Measurements from ENCODE around the gene CHRM4.

DNA sequence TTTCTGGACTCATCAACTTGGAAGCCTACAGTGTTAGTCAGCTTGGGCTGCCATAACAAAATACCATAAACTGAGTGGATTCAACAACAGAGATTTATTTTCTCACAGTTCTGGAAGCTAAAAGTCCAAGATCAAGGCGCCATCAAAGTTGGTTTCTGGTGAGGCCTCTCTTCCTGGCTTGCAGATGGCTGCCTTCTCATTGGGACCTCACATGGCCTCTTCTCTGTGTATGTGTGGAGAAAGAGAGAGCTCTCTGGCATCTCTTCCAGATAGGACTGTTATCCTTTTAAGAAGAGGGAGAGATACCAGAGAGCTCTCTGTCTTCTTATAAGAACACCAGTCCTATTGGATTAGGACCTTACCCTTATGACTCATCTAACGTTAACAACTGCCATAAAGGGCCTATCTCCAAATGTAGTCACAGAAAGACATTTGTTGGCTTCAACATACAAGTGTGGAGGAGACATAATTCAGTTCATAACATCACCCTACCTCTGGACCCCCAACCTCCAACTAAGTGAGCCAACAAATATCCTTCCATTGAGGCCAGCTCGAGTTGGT lies 27.1 kb upstream of the CREB3L1 start:
- PRO-cap, 2 experiments, result no peak in any of the 2 experiments
- RAMPAGE, long total RNA, 4 experiments, result no peak in any of the 4 experiments

GRCh38 chr11:46361256-46362044 lies 14.2 kb downstream of the DGKZ start:
- PRO-cap, 2 experiments, result peak in 2 of 2 experiments; most common plus-strand start chr11:46361564 (in 1); most common minus-strand start chr11:46361459 (in 1)
- RAMPAGE, long total RNA, 4 experiments, result no peak in any of the 4 experiments

- PRO-cap, 2 experiments, result no peak in any of the 2 experiments
- RAMPAGE, long total RNA, 4 experiments, result no peak in any of the 4 experiments
Observed at GRCh38 chr11:46391453-46392263, at the start of gene CHRM4. TSS of gene CHRM4 (minus strand) at chr11:46391776.

- PRO-cap, 2 experiments, result no peak in any of the 2 experiments
- RAMPAGE, long total RNA, 4 experiments, result no peak in any of the 4 experiments
Observed at GRCh38 chr11:46392323-46393422, 1.1 kb upstream of the CHRM4 start.

DNA sequence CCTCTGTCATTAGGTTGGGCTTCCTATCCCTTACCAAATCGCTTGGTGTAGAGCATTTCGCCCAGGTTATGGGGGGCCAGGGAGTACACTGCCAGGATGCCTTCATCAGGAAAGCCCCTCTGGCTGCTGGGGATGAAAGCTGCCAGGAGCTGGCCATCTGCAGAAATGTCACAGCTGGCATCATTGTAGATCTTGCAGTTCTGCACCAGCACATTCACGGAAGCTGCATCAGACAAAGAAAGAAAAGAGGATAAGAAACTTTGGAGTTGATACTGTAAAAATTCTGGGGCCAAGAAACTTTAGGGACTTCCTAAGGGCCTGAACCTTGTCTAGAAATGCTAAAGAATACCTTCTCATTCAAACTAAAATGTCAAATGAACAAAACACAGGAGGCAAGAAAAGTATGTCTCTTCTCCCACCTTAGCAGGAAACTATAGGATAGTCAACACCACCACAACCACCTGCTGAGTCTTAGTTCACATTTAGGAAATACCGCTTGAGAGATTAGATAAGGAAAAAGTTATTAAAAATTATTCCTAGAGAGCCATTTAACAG lies 43.3 kb upstream of the CHRM4 start:
- PRO-cap, 2 experiments, result no peak in any of the 2 experiments
- RAMPAGE, long total RNA, 4 experiments, result start-site peak on the minus strand in 1 of 4 experiments, centred at position 131 of the sequence, 18 reads per replicate

DNA sequence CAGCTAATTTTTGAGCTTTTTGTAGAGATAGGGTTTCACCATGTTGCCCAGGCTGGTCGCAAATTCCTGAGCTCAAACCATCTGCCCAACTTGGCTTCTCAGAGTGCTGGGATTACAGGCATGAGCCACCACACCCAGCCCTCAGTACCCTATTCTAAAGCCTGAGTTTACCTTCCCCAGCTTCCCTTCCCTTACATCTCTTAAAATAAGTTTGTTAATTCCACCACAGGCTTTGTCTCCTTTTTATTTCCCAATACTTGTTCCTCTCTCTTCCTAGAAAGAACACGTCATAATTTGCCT lies 59.0 kb downstream of the AMBRA1 start:
- PRO-cap, 2 experiments, result no peak in any of the 2 experiments
- RAMPAGE, long total RNA, 4 experiments, result start-site peak on the minus strand in 1 of 4 experiments, centred at position 146 of the sequence, 7 reads per replicate

GRCh38 chr11:46642969-46643339 lies 25.6 kb downstream of the ATG13 start:
- PRO-cap, 2 experiments, result no peak in any of the 2 experiments
- RAMPAGE, long total RNA, 4 experiments, result no peak in any of the 4 experiments

- PRO-cap, 2 experiments, result no peak in any of the 2 experiments
- RAMPAGE, long total RNA, 4 experiments, result no peak in any of the 4 experiments
Observed at GRCh38 chr11:46678629-46679659, 21.5 kb downstream of the ARHGAP1 start.

GRCh38 chr11:46718161-46718827 lies 719 bp upstream of the F2 start:
- PRO-cap, 2 experiments, result no peak in any of the 2 experiments
- RAMPAGE, long total RNA, 4 experiments, result no peak in any of the 4 experiments

- PRO-cap, 2 experiments, result no peak in any of the 2 experiments
- RAMPAGE, long total RNA, 4 experiments, result no peak in any of the 4 experiments
Observed at GRCh38 chr11:46826094-46827054, 19.7 kb downstream of the CKAP5 start.

- PRO-cap, 2 experiments, result no peak in any of the 2 experiments
- RAMPAGE, long total RNA, 4 experiments, result no peak in any of the 4 experiments
Observed at GRCh38 chr11:46917105-46918023, 986 bp downstream of the LRP4 start.

DNA sequence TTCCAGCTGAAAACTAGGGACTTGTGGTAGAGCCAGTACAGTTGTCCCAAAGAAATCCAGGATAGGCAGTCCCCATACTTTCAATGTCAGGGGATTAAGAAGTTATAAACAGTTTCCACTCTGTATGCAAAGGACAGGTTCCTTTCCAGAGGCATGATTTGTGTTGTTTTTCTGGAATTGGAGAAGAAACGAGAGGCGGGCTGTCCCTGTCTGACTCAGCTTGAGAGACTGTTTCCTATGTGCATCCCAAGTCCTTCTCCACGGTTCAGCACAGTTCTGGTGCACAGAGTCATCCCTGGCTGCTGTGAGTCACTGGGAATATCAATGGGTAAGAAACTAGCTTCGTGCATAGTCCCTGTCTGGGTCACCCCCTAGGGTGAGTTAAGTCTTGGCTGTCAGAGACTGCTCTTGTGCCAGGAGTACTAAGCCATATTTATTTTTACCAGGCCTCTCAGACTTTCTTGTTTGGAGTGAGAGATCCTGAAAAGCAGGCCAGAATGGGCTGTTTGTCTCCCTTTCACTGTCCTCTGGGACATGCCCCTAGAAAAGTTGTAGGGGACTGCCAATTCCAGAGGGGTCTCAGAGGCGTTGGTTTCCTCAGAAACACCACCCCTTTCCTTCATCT lies 2.4 kb upstream of the LRP4 start:
- PRO-cap, 2 experiments, result no peak in any of the 2 experiments
- RAMPAGE, long total RNA, 4 experiments, result no peak in any of the 4 experiments

- PRO-cap, 2 experiments, result peak in 2 of 2 experiments; most common plus-strand start chr11:47185694 (in 2); most common minus-strand start chr11:47185375 (in 1)
- RAMPAGE, long total RNA, 4 experiments, result no peak in any of the 4 experiments
Observed at GRCh38 chr11:47185267-47186298, 651 bp downstream of the PACSIN3 start.

DNA sequence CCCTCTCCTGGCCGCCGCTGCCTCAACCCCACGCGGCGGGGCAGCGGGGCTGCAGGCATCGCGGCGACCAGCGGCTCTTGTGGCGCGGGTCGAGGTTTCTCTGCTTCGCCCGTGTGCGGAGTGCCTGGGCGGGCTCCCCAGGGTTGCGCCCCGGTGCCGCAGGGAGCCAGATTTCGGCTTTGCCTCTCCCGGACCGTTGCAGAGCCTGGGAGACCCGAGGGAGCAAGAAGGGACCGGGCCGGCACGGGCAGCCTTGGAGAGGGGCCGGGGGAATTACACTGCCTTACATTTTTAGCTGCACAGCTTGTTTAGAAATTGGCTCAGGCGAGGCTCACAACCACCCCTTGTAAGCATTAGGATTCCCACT lies 240 bp upstream of the PACSIN3 start:
- PRO-cap, 2 experiments, result peak in 2 of 2 experiments; most common plus-strand start position 25 of the sequence (in 1)
- RAMPAGE, long total RNA, 4 experiments, result no peak in any of the 4 experiments

DNA sequence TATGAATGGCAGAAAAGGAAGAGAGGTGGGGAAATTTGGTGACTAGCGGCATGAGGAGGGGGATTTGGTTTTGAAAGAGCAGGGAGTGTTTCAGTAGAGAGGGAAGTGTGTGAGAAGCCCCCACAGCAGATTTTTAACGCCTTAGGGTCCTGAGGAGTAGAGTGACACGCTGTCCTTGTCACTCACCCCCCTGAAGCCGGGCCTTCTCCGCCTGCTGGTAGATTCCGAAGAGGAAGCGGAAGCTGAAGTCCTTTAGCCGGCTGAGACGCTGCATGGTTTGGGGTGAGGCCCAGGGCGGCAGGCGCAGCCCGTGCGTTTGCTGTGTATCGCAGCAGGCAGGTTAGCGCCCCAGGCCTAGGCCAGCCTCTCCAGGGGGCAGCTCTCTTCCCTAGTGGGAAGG lies 4.1 kb downstream of the ACP2 start:
- PRO-cap, 2 experiments, result no peak in any of the 2 experiments
- RAMPAGE, long total RNA, 4 experiments, result no peak in any of the 4 experiments

DNA sequence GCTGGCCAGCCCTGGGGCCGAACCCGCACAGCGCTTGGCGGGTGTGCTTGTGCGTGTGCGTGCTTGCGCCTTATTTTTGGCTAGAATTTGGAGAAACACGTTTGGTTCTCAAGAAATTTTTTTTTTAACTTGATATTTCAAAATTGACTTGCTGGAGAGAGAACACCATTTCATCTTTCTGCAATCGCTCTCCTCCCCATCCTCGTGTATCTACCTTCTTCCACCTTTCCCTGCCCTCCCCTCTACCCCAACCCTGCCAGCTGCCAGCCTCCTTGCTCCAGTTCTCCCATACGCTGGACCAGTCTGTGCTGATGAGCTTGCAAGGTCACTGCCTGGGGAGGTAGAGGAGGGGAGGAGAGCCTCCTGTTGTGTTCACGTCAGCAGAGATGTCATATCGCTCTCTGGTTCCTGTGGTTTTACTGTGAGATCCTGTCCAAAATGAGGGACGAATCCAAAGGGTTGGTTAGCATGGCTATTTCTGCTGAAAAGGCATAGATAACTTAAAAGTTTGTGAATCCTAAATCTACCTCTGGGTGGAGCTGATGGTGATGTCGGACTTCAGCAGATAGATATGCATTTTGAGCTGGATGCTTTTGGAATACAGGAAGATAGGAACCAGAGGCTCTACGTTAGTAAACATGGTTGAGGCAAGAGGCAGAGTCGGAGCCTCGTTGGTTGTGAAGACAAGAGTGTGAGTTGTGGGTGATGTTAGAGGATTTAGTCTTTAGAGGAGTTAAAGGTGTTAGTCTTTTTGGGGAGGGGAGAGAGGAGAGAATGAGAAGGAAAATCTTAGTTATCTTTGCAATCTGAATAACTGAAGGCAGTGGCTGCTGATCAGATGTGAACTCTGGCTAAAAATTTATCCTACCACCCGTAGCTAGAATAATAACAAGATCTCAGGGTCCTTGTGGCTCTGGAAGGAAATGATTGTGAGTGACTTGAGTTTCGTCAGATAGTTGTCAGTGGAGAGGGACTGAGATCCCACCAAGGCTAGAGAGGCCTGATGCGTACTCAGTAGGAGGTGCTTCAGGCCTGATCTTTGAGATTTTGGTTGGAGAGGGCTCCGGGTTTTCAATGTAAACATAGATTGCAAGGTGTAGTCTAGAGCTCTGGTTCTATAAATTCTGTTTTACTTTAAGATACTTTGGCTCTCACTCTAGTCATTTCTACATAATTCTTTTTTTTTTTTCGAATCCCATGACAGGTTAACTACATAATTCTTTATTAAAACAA lies 13.2 kb downstream of the NR1H3 start:
- PRO-cap, 2 experiments, result peak in 1 of 2 experiments; most common minus-strand start position 286 of the sequence (in 1)
- RAMPAGE, long total RNA, 4 experiments, result start-site peak on the plus strand in 1 of 4 experiments, centred at positions 542 to 833 of the sequence, 17 to 20 reads per replicate

GRCh38 chr11:47305646-47306192 lies 46.8 kb downstream of the MYBPC3 start:
- PRO-cap, 2 experiments, result no peak in any of the 2 experiments
- RAMPAGE, long total RNA, 4 experiments, result no peak in any of the 4 experiments

GRCh38 chr11:47331300-47332460 lies 20.8 kb downstream of the MYBPC3 start:
- PRO-cap, 2 experiments, result no peak in any of the 2 experiments
- RAMPAGE, long total RNA, 4 experiments, result no peak in any of the 4 experiments

GRCh38 chr11:47346097-47346611 lies 6.3 kb downstream of the MYBPC3 start:
- PRO-cap, 2 experiments, result no peak in any of the 2 experiments
- RAMPAGE, long total RNA, 4 experiments, result no peak in any of the 4 experiments

DNA sequence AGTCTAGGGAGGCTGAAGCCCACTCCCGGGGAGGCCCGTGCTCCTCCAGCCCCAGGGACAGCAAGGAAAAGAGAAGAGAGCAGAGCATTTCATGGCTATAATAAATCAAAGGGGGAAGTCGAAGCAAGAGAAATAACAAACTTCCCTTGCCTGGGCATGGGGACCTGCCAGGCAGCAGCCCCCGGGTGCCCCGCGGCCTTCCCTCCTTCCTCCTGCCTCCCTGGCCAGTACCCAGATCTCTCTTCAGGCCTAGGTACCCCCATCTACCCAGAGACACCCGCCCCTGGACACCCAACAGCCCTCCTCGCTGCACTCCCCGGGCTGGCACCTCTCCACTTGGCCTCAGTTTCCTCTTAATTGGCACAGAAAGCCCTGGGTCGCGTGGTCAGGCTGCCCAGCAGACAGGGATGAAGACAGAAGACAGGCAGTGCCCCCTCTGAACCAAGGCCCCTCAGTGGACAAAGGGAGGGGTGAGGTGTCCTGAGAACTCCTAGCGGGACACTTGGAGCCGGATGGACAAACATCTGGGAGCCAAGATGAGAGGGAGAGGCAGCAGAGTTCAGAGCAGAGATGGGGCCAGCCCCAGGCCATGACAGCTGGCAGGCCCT lies 12.8 kb upstream of the SLC39A13 start:
- PRO-cap, 2 experiments, result no peak in any of the 2 experiments
- RAMPAGE, long total RNA, 4 experiments, result start-site peak on the minus strand in 4 of 4 experiments, centred at positions 56 to 75 of the sequence, 19 to 32 reads per replicate

Data from upper lobe of left lung (tissue), 5 donors.